Foreskin keratinocyte (primary cell): Measurements from ENCODE around the gene ADM.

DNA sequence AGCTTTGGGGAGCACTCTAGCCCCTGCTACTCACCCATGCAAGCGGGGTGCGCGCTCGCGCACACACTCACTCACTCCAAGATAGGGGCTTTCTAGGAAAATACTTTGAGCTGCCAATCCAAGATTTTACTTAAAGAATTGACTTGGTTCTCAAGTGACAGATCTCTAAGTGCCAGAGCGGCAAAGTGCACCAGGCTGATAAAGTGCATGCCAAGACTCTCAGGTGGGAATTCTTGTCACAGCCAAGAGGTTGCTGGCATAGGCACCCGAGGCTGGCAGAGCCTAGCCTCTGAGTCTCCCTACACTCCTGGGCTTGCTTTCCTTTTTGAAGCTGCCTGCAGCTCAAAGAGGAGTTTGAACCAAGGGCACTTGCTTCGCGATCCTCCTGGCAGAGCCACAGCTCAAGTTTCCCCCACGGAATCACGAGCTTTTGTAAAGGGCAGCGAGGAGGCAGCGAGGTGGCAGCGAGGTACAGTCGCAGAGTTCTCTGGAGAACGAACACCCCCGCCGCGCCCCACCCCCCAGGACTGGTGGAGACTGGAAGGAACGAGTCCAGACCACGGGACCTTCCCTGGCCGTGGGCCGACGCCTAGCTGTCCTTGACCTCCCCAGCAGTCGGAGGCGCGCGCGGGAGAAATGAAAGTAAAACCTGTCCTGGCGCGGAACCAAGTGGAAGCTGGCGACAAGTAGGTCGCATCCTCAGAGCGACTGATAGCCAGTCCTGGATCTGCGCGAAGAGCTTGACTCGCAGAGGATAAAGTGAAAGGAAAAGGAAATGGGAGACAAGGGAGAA lies 2.4 kb upstream of the ADM start:
- RAMPAGE, total RNA = no peak

- RAMPAGE, total RNA = no peak
Observed at GRCh38 chr11:10304390-10305235, at the start of gene ADM. Gene ADM, plus strand, starts transcription at chr11:10305073.

GRCh38 chr11:10307924-10308505 lies 3.1 kb downstream of the ADM start:
- RAMPAGE, total RNA = no peak

- RAMPAGE, total RNA = no peak
Observed at GRCh38 chr11:10366429-10367151, 61.7 kb downstream of the ADM start.

DNA sequence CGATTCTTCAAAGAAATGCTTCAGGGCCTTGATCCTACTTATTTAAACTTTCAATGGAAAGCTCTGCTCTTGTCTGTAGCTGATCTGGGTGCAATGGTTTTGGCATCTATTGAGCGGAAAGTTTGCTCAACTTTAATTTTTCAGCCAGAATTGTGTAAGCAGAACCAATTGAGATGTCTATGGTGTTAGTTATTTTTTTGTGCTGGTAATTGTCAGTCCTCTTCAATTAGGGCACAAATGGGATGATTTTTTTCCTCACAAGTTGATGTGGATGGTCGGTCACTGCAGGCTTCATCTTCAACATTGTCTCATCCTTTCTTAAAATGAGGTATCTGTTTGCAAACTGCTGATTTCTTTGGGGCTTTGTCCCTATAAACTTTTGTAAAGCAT lies 67.5 kb downstream of the ADM start:
- RAMPAGE, total RNA = no peak

DNA sequence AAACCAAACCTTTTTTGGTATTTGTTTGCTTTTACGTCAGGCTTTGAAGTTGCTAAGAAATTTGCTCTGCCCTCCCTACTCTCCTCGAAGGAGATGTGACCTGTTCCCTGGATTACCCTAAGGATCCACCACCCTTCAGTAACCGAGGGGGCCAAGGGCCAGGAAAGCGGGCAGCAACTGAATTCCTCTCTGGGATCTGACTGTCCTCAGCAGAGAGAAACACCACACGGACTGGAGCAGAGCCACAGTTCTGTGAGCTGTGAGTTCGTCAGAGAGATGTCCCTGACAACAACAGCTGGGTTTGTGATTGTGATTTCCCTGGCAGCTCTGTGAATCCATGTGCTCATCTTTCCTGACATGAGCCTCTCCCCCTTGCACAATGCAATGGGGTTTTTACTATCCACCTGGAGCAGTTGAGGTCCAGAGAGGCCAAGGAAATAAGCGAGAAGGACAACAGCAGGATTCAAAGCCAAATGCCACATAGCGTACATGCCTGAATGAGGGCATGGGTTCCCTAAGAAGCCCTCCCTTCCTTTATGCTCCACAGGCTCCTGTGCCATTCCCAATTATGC lies 69.4 kb upstream of the AMPD3 start:
- RAMPAGE, total RNA = no peak

GRCh38 chr11:10450722-10451491 lies 4.2 kb upstream of the AMPD3 start:
- RAMPAGE, total RNA = no peak

GRCh38 chr11:10566570-10567200 lies 1.8 kb downstream of the LYVE1 start:
- RAMPAGE, total RNA = no peak

DNA sequence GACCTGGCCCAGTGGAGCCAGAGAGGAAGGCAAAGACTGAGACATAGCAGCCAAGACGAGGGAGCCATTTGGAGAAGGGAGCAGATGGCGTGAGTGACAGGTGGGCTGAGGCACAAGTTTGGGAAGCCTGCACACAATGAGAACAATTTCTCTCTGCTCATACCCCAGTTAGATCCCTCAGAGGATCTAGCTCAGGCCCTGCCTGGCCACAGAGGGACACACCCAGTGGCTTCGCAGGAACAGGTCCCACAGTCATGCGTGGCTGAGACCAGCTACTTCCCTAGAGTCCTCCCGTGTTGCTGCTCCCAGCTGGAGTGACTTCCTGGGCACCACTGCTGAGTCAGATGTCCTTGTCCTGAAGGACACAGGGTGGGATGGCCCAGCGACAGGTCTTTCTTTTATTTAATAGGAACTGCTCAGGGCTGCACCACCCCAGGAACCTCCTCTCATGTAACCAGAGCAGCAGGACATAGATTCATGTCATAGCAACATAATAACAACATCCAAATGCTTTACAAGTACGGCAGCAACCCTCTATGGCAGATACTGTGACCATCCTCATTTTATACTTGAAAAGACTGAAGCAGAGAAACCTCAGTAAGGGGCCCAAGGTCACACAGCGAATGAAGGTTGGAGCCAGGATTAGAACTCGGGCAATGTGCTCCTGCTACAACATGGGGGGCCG lies 33.5 kb upstream of the LYVE1 start:
- RAMPAGE, total RNA = no peak

- RAMPAGE, total RNA = no peak
Observed at GRCh38 chr11:10696724-10697490, 3.4 kb upstream of the IRAG1 start.

DNA sequence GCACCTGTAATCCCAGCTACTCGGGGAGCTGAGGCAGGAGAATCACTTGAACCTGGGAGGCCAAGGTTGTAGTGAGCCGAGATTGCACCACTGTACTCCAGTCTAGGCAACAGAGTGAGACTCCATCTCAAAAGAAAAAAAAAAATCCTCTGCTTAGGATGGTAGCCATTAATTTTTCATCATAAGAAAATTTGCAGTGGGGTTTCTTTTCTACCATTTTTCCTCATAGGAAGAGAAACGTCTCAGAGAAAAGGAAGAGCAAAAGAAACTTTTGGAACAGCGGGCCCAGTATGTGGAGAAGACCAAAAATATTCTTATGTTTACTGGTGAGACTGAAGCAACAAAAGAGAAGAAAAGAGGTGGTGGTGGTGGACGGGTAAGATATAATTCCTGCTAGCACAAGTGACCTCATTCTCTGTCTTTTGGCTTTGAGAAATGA lies 21.9 kb downstream of the CTR9 start:
- RAMPAGE, total RNA = no peak

DNA sequence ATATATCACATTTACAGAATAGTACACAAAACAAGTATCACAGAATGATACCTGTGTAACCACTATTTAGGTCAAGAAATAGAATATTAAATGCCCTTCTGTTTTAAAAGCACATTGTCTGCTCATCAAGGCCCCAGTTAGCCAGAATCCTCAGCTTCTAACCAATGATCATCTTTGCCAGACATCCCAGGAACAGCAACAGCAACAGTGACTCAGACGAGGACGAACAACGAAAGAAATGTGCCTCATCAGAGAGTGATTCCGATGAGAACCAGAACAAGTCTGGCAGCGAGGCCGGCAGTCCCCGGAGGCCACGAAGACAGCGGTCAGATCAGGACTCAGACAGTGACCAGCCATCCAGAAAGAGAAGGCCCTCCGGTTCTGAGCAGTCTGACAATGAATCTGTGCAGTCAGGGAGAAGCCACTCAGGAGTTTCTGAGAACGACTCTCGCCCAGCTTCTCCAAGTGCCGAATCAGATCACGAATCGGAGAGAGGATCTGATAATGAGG lies 27.5 kb downstream of the CTR9 start:
- RAMPAGE, total RNA = no peak

DNA sequence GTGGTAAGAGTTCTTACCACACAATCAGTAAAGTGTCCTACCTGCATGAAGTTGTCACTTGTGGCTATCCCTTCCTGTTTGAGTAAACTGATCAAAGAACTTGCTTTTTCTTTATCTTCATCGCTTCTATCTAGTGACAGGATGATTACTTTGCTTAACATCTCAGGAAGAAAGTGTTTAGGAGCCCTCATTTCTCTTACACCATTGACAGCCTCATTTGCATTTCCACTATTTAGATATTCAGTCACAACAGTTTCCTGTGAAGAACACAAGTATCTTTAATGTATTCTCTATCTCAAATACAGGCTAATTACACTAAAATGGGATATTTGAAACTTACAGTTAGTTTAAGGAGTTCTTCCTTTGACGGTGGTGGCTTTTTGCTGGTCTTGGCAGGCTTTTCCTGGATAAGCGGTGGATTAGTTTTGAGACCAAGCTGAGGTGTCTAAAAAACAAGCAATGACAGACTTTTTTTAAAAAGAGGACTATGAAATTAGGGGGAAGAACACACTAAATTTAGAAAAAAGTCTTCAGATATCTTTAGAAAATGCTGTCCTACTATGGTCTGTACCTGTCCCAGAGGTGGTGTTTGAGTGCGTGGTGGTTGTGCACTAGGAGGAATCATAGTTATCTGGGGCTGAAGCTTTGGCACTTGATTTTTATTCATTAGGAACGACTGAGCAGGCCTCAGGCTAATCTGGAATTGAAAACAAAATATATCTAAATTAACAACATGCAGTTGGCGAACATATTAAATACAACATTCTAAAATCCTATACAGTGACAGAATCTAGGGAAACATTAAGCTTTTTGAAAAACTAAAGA lies 8.1 kb downstream of the EIF4G2 start:
- RAMPAGE, total RNA = no peak

- RAMPAGE, total RNA = no peak
Observed at GRCh38 chr11:10856728-10857660, 859 bp downstream of the ZBED5 start.

GRCh38 chr11:10930466-10931037 lies 72.7 kb upstream of the ZBED5 start:
- RAMPAGE, total RNA = no peak

- RAMPAGE, total RNA = no peak
Observed at GRCh38 chr11:11147965-11148475, 205.0 kb downstream of the CSNK2A3 start.

DNA sequence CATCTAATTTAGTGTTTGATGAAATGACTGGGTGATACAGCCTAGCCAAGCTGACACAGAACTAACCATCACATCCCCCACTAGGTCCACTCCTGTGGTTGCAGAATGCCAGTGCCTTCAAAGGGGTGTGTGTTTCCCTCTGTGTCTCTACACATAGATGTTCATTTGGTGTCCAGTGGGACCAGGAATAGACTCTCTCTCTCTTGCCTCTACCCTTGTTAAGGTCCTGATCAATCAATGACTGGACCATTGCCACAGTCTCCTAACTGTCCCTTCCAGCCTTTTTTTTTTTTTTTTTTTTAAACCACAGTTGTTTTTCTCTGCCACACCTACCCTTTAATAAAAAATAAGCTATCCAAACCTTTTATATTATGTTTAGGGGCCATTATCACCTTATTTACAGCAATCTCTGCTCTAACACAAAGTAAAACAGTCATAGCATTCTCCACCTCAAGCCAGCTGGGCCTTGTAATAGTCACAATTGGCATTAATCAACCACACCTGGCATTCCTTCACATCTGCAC lies 113.4 kb downstream of the CSNK2A3 start:
- RAMPAGE, total RNA = no peak

GRCh38 chr11:11413872-11414885 lies 61.1 kb upstream of the CSNK2A3 start:
- RAMPAGE, total RNA = no peak

DNA sequence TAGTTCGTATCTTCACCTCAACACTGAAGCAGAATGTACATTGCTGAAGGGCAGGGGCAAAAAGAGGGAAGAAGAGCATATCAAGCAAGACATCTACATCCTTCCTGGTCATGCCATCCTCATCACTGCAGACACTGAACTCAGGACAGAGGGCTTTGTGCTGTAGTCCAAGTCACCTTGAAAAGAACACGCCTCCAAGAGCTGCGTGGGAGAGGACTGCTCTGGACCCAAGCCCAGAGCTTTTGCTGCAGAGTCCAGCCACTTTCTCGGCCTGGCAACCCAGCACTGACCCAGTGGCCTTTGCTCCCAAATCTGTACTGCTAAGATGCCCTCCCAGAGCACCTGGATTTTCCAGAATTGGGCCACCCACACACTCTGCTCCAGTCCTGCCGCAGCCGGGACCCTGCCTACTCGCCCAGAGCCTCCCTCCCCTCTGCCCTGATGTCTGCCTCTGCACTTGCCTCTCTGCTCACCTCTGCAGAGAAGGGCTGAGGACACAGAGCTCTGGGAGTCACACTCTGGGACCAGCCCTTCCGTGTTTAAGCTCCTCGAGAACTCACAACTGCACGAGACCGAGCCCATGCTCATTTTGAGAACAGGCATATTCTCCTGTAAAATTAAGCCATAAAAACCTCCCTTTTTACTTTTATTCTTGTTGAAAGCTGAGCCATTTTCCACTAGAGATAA lies 83.7 kb upstream of the CSNK2A3 start:
- RAMPAGE, total RNA = no peak

DNA sequence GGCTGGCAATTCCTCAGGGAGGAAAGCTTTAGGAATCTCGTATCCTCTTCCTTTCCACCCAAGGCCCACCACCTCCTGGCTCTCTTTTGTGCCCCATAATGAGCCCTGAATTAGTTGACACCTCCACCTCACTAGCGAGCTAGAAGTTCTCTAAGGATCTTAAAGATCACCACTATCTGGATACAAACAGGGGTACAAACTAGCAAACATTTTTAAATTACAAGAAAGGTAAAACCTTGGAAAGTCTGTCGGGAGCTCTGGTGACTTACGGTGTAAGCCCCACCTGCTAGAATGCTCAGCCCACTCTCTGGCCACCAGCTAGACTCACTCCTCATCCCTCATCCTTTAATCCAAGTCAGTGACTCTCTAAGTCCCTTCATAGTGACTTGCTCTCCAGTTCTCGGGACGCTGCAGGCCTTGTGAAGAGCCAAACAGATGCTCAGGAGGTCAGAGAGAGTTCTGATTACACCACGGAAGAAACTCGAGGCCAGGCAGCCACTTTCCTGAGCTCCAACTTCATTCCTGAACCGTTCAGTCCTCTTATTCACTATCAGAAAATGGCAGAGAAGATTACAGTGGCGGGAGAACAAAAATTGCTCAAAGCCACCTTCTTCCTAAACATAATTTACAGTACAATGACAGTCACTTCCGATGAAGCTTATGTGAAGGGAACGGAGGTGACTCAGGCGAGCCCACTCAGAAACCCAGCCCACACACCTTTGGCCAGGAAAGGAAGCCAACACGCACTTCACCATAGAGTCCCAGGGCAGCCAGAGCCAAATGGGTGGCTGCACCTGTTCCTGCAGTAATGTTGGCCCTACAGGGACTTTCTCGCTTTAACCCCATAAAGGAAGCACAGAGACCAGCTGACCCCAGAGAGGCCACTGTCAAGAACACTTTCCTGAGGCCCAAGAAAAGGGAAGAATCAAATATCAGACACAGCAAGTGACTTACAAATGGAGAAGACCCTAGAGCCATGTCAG lies 100.4 kb downstream of the GALNT18 start:
- RAMPAGE, total RNA = no peak